Bronchus (tissue), 1 donor: ENCODE measurements around a stretch of chr2.

GRCh38 chr2:10405838-10406438, 42.2 kb downstream of the ODC1 start:
- PRO-cap: no peak

GRCh38 chr2:10441444-10442508, 6.4 kb downstream of the ODC1 start:
- PRO-cap: no peak

DNA sequence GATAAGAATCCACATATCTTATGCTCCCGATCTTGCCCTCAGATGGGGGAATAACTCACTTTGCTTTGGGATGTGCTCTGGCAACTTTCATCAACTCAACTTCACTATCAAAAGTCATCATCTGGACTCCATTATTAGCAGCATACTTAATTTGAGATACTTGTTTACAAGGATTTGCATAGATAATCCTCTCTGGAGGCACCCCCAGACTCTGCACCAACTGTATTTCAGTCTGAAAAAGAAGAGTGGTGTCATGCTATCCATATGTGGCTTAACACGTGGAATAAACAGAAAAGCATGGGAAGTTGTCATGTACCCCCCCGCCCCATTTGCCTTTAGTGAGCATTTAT, 4.1 kb downstream of the ODC1 start:
- PRO-cap: no peak

GRCh38 chr2:10449941-10450474, 1.9 kb upstream of the ODC1 start:
- PRO-cap: bidirectional peak, plus-strand start at chr2:10450244, minus-strand start at chr2:10450112

DNA sequence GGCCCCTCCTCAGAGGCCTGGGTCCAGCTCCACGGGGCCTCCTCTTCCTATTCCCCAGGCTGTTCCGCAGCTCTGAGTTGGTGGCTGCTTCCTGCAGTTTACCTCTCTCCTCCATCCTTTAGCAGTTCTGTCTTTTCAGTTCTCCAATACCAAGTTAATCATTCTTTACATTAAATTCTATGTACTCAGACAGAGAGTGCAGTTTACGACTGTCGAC, 87.7 kb downstream of the NOL10 start:
- PRO-cap: no peak

DNA sequence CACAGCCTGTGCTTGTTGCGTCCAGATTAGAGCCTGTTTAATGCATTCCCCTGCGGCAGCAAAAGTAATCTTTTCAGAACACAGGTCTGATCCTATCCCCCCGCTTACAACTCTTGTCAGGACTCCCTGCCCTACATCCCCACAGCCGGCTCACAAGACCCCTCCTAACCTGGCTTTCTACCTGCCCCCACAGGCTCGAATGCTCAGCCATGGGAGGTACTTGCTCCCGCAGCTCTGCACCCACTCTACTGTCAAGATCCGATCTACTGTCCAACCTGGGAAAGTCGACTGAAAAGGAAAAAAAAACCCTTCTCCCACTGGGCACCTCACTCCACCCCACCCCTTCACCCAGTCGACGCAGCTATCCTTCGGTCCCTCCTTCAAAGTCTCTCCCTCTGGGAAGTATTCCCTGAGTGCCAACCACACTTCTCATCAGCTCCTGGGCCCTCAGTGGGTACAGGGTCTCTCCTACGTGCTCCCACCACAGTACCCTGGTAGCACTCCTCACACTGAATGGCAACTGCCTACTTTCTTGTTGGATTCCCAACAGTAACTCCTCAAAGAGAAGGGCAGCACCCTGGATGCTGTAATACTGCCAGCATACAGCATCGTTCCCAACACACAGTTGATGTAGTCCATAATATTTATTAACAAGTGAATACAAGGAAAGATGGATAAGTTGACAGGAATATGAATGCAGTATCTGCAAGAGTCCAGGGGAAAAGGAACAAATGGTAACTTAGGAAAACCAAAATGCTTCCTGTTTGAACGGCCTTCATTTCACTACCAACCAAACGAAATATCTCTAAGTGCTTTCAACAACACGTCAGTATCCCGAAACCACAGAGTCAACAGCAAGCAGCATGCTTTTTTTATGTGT, 47.2 kb downstream of the NOL10 start:
- PRO-cap: no peak

DNA sequence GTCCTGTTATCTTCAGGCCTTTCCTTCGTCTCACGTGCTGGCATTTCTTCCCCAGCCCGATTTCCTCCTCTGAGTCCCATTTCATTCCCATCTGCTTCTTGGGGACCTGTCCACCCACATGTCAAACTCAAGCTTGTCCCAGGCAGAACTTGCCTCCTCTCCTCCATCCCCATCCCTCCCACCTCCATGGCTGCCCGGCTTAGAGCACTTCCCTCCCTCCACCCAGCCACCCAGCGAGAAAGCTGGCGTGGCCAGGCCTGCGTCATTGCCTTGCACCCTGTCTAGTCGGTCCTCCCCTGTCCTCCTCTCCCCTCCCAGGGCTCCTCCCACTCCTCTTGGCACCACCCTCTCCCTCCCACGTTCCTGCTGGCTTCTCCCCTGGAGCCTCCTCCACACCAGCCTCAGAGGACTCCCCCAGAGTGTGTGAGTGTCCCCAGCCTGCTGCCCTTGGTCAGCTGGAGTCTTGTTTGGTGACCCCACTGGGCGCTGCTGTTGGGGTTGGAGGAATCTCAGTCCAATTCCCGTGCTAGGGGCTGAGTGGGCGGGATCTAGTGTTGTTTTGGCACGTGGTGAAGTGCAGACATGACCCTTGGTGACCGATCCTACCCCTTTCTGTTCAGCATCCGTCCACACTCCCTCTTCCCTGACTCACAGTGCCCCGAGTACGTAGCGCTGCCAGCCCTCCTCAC, 41.2 kb downstream of the ATP6V1C2 start:
- PRO-cap: no peak

- PRO-cap: no peak
Observed at GRCh38 chr2:11204111-11204465, 48.8 kb downstream of the SLC66A3 start.

- PRO-cap: no peak
Observed at GRCh38 chr2:11303779-11304398, 40.5 kb downstream of the ROCK2 start.

GRCh38 chr2:11342727-11343436, 1.6 kb downstream of the ROCK2 start:
- PRO-cap: unidirectional peak, plus-strand start at chr2:11342864; unidirectional peak, plus-strand start at chr2:11342930

DNA sequence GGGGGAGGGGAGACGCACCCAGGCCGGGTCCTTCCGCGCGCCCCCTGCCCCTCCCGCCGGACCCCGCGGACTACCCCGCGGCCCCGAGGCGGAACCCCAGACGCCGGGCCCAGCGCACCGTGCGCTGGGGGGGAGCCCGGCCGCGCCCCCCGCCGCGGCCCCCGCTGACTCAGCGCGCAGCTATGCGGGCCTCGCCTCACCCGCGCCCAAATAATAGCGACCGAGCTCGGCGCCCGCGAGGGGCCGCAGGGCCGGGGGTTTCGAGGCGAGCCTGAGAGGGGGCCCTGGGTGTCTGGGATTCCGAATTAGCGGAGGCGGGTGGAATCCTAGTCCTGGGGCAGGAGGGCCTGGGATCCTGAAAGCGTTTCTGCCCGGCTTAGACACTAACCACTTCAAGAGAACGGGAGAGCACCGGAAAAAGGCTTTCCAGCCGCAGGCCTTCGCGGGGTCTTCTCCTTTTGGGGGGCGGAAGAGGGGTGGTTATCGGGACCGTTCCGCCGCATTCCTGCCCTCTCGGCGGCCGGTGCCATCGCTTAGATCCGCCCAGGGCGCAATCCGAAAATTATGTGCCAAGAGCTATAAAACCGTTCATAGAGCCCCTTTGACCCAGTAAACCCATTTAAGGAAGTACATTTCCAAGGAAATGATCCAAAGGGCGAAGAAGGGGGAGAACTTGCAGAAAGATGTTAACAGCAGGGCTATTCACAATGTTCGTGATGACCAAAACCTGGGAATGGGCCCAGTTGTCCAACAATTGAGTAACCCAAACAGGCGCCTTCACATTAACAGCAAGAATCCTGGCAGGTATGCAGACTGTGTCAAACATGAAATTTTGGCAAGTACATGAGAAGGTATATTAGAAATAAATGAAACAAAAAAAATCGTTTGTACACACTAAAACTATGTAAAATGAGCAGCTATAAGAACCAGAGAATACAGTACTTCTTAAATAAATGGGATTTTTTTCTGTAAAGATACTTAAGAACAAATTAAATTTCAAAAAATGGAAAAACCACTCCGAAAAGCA, 763 bp upstream of the ROCK2 start:
- PRO-cap: unidirectional peak, minus-strand start at position 369 of the sequence; unidirectional peak, minus-strand start at position 445 of the sequence; unidirectional peak, minus-strand start at position 555 of the sequence

GRCh38 chr2:11482513-11483584, 16.9 kb upstream of the E2F6 start:
- PRO-cap: unidirectional peak, plus-strand start at chr2:11482826; unidirectional peak, plus-strand start at chr2:11482844; bidirectional peak, plus-strand start at chr2:11483476, minus-strand start at chr2:11483092

- PRO-cap: no peak
Observed at GRCh38 chr2:11579965-11580440, 46.2 kb downstream of the GREB1 start.

DNA sequence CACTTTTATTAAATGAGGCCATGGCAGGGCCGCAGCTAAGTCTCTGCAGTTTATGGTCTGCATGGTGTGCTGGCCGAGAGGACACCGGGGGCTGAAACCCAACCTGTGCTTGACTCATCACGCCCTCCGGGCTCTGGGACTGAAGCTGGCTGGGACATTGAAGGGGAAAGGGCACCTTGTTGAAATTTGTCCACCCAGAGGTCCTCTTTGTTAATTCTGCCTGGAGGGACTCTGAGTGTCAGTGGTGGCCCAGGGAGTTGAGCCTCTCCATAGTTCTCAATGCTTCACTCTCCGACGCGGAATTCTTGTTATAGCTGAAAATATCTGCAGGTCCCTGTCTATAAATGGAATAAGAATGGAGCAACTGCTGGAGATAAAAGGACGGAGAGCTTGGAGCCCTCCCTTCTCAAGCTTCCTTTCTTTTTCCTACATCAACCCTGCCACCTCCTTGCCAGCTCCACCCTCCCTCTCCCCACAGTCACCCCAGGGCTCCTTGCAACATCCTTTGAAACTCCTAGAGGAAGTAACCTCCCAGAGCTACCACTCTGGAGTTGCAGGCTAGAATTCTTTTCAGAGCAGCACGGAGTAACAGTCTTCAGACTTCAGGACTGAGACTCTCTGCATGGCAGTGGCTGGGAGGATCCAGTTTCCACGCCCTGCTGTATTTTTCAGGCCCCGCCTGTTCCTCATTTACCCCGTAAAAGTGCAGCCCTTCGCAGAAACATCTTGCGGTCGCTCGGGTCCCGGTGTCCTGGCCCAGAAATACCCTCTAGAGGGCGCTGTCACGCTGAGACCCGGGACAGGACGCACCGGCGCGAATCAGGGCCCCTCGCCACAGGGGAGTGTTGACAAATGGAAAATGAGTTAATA, 18.1 kb upstream of the NTSR2 start:
- PRO-cap: bidirectional peak, plus-strand start at position 729 of the sequence, minus-strand start at position 610 of the sequence

GRCh38 chr2:11697892-11698667, 28.1 kb upstream of the NTSR2 start:
- PRO-cap: no peak

DNA sequence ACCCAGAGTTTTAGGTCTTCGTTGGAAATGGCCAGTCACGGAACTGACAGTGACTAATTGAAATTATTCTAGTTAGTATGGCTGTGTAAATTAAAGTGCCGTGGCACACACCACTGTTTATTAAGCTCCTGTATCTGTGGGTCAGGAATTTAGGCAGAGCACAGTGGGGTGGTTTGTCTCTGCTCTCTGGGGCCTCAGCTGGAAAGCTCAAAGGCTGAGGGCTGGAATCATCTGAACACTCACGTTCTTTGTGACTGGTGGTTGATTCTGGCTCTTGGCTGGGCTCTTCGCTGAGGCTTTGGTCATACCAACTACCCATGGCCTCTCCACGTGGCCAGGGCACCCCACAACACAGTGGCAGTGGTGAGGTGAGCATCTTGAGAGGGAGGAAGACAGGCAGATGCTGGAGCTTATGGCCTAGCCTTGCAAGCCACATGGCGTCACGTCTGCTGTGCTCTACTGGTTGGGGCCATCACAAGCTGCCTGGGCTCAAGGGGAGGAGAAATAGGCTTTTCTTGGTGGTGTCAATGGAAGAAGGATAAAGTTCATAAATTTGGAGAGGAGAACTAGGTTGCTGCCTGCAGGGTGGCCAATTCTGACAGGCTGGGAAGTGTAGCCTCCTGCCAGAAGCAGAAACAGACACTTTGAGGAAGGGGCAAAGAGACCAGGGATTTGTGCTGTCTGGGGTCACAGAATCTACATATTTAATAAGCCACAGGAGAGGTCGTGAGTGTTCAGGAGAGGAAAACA, 19.6 kb downstream of the LPIN1 start:
- PRO-cap: no peak

- PRO-cap: no peak
Observed at GRCh38 chr2:11775387-11775848, 29.0 kb downstream of the LPIN1 start.

DNA sequence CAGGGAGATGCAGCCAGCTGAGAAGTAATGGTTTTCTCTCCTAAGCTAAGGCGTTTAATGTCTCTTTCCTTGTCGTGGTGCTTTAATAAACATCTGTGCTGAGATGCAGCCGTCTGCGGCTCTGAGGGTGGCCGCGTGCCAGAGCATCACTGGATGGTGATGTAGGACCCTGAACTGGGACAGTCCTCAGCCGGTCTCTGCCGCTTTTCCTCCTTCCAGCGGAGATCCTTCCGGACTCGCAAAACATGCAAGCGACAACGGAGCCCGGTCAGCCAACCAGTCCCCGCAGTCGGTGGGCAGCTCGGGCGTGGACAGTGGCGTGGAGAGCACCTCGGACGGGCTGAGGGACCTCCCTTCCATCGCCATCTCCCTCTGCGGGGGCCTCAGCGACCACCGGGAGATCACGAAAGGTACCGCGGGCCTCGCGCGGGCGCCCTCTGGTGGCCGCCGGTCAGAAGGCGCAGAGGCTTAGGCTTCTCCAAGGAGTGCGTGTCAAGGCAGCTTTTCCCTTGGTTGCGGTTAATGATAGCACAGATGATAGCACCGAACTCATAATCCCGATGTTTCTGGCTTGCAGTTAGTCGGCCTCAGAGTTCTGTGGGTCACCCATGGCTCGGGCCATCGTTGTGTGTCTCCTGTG, 38.4 kb downstream of the LPIN1 start:
- PRO-cap: no peak

DNA sequence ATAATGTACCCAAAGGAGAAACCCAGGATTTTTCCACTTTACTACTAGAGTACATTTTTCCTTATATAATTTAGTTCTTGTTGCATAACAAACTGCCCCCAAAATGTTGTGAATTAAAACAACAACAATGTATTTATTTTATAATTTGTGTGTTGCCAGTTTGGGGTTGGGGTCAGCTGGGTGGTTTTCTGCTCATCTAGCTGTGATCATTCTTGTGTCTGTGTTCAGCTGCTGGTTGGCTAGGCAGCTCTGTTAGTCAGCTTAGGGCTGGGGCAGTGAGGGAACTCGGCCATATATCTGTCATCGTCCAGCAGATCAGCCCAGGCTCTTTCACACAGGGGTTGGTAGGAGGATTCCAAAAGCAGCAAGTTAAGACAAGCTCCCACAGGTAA, 121.4 kb downstream of the LPIN1 start:
- PRO-cap: no peak

- PRO-cap: no peak
Observed at GRCh38 chr2:12715676-12715851, 1.2 kb upstream of the TRIB2 start.